ENCODE results near the genes SIRT2, IFNL1, SAMD4B, SUPT5H and TIMM50.

- PRO-cap: no peak
Measured at GRCh38 chr19:38812292-38812655, 471 bp downstream of the LGALS4 start.

DNA sequence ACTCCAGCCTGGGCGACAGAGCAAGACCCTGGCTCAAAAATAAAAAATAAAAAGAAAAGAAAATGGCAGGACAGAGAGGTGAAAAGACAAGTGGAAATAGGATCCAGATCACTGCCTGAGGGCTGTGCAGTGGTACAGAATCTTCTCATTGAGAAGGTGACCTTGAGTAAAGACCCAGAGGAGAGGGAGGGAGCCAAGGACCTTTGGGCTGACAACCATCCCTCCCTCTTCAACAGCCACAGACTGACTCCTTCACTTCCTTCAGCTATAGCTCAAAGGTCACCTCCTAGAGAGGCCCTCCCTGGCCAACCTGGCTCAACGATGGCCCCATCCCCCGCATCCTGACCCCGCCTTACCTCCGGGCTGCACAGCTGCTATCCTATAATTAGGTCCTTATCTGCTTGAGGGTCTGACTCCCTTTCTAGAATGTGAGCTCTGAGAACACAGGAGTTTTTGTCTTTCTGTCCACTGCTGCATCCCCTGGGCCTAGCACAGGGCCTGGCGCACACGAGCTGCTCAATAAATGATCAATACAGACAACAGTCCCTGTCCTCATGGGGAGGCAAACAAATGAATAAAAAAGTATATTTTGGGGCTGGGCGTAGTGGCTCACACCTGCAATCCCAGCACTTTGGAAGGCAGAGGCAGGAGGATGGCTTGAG, 6.5 kb upstream of the LGALS4 start:
- PRO-cap: bidirectional peak, plus-strand start at position 424 of the sequence, minus-strand start at position 231 of the sequence

DNA sequence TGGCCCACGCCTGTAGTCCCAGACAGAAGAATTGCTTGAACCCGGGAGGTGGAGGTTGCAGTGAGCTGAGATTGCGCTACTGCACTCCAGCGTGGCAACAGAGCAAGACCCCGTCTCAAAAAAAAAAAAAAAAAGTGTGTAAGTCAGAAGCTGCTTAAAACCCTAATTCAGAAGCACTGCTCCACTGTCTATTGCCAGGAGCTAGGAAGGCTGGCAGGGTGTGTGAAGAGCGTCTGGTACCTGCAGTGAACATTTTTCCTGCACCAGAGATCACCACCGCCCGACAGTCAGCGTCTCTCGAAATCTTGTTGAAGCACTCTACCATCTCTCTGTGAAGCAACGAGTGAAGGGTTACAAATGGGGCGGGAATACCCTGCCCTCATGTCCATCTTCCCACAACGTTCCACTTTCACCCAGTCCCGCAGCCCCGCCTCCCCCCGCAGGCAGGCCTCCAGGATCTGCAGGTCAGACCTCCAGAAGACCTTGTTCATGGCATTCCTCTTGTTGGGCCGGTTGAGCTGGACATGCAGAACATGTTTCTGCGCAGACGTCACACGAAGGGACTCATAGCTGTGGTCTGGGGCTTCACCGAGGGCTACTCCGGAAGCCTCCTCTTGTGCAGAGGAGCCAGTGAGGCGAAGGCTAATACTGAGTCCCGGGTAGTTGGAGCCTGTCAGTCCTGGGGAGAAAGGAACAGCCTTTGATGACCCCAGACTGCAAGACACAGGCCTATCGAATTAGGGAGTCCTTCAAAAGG, 578 bp downstream of the ECH1 start:
- PRO-cap: unidirectional peak, plus-strand start at position 191 of the sequence; unidirectional peak, plus-strand start at position 252 of the sequence; bidirectional peak, plus-strand start at position 510 of the sequence, minus-strand start at position 307 of the sequence

DNA sequence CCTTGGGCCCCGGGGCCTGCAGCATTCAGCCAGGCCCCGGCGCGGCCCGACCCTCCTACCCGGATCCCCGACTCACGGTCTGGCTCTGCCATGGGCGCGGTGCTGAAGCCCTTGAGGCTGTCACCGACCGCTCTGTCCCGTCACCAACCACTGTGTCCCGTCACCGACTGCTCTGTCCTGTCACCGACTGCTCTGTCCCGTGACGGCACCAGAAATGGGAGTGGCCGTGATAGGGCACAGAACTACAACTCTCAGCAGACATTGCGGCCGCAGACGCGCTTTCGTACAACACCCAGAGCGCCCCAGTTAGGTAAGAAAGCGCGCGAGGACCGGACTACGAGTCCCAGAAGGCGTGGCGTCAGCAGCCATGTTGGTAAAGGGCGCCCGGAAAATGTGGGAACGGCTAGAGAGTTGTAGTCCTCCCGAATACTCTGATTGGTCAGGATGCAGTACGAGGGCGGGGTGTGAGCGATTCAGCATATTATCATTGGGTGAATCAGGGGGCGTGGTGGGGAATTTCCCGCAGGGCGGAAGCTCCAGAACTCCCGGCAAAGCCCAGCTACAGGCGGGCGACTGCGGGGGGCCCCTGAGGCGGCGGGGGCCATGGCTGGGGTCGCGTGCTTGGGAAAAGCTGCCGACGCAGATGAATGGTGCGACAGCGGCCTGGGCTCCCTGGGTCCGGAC, at the start of gene SIRT2:
Gene SIRT2, minus strand, starts transcription at position 189 of the 684 bp plus-strand sequence.
- PRO-cap: bidirectional peak, plus-strand start at position 551 of the sequence, minus-strand start at position 152 of the sequence

- PRO-cap: no peak
Measured at GRCh38 chr19:38974678-38974941, 932 bp downstream of the FBXO17 start.

DNA sequence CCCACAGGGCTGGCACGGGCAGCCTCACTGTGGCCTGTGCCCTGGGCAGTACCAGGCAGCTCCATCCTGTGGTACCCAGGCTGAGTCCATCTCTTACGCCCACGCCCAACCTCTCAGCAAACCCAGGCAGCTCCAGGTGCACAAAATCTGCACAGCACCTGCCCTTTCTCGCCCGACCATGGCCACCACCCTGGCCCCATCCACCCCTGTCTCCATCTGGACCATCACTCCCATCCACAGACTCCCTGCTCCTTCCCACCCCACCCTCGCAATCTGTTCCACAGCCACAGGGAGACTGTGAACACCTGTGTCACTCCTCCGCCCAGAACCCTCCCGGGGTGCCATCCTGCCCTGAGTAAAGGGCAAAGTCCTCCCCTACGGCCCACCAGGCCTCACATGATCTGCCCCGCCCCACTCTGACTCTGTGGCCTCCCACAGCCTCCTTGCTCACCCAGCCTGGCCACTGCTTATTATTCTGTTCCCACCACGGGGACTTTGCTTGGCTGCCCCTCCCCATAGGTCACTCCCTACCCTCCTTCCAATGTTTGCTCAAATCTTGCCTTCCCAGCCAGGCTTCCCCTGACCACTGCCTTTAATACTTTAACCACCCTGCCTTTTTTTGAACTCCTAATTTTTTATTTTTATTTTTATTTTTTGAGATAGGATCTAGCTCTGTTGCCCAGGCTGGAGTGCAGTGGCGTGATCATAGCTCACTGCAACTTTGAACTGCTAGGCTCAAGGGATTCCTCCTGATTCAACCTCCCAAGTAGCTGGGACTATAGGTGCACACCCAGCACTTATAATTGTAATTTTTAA, 21.4 kb upstream of the FBXO27 start:
- PRO-cap: no peak

DNA sequence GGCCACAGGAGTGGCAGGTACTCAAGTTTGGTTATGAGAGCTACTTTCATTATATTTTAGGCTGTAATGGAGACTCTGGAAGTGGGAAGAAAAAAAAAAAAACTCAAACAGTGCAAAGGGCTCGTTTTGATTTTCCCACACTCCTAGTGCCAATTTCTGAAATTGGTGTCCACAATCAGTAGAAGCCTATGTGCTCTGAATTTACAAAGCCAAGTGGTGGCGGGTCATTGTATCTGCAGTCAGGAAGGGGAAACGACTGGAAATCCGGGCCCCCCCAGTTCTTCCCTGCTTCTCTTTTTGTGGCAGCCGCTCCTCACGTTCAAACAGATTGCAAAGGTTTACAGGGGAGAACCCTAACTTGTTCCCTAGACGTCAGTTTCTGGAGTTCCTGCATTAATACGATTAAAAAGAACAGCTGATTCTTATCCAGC, 923 bp upstream of the ACP7 start:
- PRO-cap: no peak

DNA sequence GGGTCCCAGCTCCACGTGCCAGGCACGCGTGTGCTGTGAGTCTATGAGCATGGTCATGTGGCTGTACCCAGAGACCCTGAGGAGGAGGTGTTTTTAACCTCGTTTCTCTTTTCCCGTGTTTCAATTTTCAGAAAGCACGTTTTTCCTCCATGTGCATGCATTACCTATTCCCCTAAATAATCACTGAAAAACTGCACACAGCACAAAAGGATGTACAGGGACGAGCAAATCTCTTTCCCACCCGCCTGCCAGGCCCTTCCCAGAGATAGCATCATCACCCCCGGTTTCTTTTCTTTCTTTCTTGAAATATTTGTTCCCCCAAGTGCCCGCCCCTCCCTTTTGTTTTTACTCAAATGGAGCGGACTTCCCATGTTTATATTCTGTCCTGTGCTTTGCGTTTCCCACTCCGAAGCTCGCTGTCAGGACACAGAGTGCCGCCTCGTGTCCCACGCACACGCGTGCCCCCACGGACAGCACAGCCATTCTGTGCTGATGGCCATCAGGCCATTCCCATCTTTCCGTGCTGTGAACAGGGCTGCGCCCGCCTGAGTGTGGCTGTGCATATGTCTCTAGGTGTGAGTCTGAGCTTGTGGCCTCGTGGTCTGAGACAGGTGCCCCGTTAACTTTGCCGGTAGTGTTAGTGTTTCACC, 6.6 kb downstream of the PAK4 start:
- PRO-cap: no peak

DNA sequence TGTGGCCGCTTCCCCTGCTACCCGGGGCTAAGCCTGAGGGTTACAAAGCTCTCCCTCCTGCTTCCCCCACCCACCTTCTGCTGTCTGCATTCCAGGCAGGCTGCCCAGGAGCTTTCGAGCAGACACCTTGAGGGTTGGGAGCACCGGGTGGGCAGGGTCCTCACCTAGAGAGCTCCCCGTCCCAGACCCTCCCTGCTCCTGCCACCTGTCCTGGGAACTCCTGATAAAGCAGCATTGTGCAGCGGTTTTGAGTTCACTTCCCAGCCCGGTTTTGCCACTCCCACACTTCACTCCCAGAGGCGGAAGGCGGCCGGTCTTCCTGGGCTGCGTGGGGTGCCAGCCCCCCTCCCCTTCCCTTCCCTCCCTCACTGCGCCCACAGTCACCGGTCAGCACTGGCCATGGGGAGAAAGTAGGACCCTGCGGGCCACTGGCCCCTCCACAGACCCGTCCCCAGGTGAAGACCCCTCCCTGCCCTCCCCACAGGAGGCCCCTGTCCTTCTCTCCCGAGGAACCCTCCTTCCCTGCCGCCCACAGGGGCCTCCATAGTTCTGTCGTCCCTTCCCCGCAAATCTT, 8.0 kb downstream of the PAK4 start:
- PRO-cap: unidirectional peak, minus-strand start at position 222 of the sequence

DNA sequence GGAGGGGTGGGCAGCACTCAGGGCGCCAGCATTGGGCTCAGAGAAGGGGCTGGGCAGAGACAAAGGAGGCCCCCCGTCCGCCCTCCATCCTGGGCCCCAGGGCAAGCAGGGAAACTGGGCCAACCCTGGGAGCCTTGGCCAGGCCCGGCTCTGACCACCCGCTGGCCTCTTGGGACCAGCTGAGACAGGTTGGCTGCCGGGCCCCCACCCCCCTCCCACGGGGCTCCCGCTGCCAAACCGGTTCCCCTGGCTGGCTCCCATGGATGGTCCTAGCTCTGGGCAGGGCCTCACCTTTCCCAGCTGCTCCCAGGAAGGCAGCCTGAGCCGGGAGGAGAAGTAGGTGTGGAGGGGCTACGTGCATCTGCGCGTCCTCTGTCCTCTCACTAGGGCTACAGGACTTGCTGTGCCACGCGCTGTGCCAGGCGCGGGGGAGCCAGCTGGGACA, 29.3 kb upstream of the NCCRP1 start:
- PRO-cap: no peak

GRCh38 chr19:39296333-39296628, at the start of gene IFNL1:
Gene IFNL1 (plus strand): TSS chr19:39296407.
- PRO-cap: no peak

- PRO-cap: unidirectional peak, plus-strand start at chr19:39342421
Measured at GRCh38 chr19:39342199-39342878, at the start of gene SAMD4B. Gene SAMD4B (plus strand): TSS chr19:39342421.

DNA sequence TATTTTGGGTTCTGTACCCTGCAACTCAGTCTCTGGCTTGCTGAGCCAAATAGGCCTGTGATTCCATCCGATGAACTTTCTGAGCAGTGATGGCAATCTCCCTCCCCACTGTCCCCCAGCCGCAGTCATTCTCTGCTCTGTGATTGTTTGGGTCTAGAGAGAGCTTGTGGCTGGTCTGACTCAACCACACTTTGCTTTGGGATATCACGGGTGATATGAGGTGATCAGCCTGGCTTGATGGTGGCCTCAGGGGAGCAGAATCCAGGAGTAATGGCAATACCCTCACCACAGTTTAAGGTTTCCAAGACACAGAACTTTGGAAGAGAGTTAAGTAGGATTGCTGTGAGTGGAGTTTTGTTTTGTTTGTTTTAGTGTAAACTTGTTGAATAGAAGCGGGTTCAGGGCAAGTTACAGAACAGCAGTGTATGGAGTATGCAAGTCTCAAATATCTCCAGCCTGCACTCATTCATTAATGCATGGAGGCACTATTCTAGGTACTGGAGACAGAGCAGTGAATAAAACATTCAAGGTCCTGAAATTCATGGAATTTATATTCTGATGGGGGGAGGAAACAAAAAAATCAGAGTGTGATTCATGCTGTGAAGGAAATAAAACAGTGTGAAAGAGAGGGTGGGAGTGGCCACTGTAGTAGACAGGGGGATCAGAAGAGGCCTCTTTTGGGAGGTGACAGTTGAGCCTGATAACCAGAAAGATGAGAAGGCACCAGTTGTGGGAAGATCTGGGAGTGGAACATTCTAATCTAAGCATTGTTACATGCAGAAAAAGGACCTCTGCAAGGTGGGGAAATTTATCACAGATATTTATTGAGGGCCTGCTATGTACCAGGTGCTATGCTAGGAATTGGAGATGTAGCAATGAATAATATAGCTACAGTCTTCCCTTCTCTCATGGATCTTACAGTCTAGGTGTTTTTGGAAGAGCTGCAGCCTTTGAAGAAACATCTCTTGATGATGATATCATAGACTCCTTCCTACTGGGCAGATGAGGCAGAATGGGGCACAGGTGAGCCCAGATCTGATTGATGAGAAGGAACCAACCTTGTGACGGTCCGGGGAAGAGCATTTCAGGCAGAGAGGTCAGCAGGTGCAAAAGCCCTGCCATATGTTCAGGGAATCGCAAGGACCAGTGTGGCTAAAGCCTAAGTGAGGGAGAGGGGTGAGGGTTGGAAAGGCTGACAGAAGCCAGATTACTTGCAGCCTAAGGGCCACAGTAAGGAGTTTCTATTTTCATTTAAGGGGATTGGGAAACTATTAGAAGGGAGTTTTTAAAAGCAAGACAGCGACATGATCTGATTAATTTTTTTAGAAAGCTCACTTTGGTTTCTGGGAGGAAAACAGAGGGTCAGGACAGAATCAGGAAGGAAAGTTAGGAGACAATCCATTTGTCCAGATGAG, 5.7 kb downstream of the SAMD4B start:
- PRO-cap: no peak

DNA sequence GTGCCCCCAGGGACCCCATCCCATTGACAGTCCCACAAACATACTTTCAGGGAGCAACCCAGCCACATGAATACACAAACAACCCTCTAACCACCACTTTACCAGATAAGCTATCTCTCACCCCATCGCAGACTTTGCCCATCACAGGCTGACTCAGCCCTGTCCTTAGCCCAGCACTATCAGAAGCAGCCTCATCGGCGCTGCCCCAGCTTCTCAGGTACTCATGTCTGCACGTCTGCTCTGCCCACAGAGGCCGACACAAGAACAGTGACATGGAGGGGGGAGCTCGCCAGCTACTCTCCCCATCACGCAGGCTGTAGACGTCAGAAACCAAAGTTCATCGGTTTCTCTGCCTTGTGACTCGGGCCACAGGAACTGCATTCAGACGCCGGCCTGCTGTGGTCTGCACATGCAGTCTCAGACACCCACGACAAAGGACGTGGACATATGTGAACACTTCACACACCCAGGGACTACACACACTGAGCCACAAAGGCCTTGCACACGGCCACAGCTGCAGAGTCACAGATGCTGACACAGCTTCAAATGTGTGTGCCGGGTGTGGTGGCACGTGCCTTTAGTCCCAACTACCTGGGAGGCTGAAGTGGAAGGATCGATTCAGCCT, 5.1 kb upstream of the ZFP36 start:
- PRO-cap: bidirectional peak, plus-strand start at position 384 of the sequence, minus-strand start at position 266 of the sequence

DNA sequence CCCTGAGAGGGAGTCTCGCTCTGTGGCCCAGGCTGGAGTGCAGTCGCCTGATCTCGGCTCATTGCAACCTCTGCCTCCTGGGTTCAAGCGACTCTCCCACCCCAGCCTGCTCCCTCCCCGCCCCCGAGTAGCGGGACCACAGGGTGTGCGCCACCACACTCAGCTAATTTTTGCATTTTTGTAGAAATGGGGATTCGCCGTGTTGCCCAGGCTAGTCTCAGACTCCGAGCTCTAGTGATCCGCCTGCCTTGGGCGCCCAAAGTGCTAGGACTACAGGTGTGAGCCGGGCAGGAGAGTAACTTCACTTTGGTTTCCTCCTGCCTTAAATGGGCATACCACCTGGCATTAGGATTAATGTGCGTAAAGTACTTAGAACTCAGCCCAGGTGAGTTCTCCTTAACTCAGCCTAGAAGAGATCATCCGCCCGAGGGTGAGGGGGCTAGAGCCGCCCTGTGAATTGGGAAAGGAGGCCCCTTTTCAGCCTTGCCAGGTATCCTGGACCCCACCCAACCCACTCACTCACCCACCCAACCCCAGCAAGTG, 1.4 kb upstream of the ZFP36 start:
- PRO-cap: no peak

GRCh38 chr19:39422727-39423020, 10.2 kb downstream of the PLEKHG2 start:
- PRO-cap: no peak

DNA sequence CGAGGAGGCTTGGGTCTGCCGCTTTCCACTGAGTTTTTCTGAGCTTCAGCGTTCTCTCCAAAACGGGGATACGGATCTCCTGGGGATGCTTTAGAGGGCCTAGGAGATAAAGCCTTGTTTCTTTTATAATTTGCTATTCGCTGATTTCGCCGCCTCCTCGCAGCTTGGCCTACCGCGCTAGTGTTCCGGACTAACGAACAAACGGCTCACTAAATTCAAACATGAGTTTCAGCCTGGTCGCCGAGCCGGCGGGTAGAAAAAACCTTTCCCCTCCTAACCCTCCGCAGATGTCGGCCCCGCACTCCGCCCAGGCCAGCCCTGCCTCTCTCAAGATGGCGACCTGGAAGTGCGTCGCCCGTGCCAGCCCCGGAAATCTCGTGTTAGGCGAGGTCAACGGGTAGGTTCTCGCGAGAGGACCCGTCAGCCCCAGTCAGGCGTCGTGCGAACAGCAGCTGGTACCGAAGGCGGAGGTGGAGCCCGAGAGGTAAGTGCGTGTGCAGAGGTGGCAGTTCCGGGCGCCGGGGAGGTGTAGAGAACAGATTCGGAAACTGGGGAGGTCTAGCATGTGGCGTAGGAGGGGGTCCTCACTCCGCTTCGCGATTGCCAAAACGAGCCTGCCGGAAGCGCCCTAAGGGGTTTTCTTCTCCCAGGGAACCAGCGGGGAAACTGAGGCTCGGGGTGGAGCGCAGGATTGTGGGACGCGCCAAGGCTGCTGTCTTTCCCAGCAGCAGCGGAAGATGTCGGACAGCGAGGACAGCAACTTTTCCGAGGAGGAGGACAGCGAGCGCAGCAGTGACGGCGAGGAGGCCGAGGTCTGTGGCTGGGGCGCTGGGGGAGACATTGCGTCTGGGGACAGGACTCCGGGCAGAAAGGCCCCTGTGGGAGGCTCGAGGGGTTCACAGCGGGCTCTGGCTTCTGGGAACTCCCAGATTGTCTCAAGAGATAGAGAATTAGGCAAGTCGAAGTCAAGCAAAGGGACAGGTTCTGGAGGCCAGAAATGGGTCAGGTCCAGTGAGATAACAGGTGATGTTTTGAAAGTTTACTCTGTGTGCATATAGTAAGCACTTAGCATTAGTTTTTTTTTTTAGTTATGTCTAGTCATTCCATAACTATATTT, at the start of gene SUPT5H:
Gene SUPT5H, plus strand, starts transcription at position 429 of the 1,117 bp plus-strand sequence.
- PRO-cap: bidirectional peak, plus-strand start at position 499 of the sequence, minus-strand start at position 326 of the sequence

DNA sequence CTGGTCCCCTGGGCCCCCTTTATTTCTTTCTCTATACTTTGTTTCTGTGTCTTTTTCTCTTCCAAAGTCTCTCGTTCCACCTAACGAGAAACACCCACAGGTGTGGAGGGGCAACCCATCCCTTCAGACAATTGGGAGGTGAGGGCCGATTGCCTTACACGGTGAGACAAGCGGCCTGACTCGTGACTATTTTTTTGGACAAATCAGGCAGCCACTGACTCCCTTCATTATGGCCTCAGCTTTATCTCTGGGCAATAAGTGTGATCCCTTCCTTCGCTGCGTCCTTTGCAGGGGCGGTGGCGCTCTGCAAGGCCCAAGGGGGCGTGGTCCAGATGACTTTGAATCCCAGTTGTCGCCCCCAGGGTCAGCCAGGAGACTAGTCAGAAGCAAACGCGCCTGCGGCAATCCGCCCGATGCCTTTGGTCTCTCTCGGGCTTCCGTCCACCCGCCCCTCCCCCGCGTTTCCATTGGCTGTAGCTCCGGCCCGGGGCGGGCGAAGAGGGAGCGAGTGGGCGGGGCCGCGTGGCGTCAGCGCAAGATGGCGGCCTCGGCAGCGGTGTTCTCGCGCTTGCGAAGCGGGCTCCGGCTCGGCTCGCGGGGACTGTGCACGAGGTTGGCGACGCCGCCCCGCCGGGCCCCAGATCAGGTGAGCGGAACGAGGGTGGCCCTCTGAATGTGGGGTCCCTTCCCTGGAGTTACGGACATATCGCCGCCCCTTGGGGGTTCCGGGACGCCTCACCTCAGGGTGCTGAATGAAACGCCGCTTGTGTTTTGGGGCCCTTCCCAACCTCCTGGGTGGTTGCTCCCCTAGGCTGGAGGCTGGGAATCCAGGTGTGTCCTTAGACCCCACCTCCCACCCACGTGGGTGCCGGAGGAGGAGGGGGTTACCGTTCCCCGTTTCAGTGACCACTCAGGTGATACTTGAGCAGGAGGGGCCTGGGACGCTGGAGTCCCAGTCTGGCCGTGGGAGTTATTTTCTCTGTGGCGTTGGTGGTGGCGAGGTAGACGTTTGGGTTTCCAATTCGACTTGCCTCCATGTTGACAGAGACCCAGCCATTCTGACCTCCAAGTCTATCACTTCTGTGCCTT, at the start of gene TIMM50:
Gene TIMM50, plus strand, starts transcription at position 523 of the 1,089 bp plus-strand sequence.
- PRO-cap: bidirectional peak, plus-strand start at position 536 of the sequence, minus-strand start at position 428 of the sequence

GRCh38 chr19:39520105-39520630, 5.2 kb downstream of the SELENOV start:
- PRO-cap: no peak

DNA sequence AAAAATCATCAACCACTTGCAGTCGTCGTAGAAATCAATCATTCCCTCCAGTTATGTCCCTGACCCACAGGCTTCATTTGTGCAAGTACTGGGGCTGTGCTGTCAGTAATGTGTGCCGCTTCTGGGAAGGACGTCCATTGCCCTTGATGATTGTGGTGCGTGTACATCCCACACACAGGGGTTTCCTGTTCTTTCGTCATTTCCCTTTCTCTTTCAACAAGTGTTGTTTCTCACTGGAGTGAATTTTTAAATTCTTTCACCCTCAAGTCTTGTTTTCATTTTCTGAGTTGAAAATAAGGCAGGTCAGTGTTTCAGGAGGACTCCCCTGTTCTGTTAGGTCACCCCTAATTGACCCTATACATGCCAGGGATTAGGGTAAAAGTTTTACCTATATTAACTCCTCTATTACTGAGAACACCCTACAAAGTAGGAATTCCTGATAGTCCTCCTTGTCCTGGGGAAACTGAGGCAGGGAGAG, 1.6 kb downstream of the LGALS14 start:
- PRO-cap: no peak

All from mucosa of descending colon (tissue), 1 donor.